ENCODE data around the genes FAM104A, FDXR and FADS6.

DNA sequence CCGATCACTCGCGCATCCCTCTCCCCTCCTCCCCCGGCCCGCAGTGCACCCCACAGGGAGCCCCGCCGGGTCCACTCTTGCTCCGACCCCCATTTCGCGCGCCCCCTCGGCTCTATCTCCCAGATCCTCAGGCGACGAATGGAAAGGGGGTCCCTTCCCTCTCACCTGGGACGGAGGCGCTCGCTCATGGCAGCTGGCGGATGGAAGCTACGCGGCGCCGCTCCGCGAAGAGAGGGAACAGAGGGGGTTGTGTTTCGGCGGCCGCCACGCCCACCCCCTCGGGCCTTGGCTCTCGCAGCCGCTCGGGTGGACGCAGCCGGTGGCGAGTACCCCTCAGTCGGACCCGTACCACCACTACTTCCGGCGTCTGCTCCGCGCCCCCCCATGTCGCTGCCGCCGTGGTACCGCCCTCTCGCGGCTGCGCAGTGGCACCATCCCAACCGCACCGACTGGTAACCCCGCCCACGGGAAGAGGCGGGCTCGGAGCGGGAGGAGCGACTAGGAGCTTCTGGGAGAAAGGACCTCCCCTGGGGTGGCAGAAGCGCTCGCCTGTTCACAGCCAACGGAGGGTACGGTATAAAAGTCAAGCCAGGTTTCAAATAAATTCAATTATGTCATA, at the start of gene FAM104A:
TSS of gene FAM104A (minus strand) at position 474 of the 619 bp plus-strand sequence.
- RRBS = 1% methylated on average over 4 of the region's 60 CpGs

- RRBS = no CpG with 5 or more reads among the region's 11 CpGs
These were observed 45.5 kb upstream of the CDC42EP4 start for GRCh38 chr17:73357210-73357745.

DNA sequence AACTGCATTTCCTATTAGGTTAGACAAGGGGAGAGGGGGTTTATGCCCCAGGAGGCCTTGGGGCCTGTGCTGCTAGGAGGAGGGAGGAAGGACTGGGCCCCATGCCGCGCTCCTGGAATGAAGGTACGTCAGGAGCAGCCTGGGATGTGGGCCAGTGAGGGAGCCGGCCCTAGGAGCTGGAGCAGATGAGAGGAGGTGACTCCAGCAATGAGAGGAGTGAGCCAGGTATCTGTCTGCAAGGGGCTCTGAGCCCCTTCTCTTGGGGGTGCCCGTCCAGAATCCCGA, 46.9 kb upstream of the CDC42EP4 start:
- RRBS = no CpG with 5 or more reads among the region's 6 CpGs

GRCh38 chr17:73493244-73493700, 151.0 kb downstream of the SDK2 start:
- RRBS = no CpG with 5 or more reads among the region's 10 CpGs

DNA sequence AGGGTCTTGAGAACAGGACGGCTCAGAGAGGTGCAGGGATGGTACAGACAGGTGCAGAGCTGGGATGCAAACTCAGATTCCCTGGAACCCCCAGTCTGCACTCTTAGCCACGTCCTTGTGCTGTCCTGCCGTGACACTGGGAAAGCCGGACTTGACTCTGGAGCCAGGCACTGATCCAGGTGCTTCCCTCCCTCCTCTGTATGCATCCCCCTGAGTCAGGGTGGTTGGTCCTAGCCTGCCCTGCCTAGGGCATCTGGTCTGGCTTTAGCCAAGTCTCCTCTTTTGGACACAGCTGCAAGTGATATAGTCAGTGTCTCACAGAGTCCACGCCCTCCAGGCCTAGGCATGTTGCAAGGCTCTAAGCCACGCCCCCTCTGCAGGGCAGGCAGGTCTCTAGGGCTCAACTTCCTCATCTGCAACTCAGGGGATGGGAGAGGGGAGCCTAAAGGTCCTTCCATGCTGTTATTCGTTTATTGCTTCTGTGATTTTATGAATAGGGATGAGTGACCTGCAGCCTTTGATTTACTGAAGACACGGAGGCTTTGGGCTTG, 97.3 kb downstream of the SDK2 start:
- RRBS = no CpG with 5 or more reads among the region's 8 CpGs

DNA sequence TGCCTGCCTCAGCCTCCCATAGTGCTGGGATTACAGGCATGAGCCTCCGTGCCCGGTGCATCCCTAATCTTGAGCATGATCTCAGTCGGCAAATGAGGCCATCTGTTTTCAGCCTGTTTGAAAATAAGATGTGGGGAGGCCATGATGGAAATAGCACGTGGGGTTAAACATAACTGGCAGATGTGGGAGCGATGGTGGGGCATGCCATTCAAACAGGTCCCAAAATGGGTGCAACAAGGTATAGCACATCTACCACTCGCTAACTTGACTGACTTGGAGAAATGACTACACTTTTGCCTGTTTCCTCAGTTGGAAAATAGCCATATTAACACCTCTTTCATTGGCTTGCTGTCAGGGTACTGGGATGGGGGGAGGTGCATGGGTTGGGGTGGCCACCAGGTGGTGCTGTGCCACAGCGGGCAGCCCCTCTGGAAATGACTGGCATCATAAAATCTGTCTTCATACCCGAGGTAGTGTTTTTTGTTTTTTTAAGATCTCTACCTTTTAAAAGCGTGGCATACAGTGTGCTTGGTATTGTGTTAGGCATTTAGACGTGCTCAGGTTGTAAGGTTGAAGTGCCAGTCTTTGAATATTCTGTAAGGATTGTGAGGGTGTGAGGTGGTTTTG, 3.1 kb upstream of the TTYH2 start:
- RRBS = no CpG with 5 or more reads among the region's 10 CpGs

DNA sequence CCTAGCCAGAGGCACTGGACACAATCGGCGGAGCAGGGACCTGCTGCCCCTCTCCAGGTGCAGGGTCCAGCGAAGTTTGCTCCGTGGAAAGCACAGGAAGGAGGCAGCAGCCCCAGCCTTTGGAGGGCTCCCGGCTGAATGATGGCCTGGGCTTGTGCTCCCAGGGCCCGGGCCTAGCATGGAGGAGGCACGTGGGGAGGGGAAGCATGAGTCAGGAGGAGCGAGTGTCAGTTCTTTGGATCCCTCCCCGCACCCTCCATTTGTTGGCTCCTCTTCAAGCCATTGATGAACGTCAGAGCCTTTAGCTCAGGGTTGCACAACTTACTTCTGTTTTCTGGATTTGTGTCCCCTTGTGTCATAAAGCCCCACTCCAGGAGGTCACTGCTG, 25.8 kb downstream of the TTYH2 start:
- RRBS = no CpG with 5 or more reads among the region's 10 CpGs

DNA sequence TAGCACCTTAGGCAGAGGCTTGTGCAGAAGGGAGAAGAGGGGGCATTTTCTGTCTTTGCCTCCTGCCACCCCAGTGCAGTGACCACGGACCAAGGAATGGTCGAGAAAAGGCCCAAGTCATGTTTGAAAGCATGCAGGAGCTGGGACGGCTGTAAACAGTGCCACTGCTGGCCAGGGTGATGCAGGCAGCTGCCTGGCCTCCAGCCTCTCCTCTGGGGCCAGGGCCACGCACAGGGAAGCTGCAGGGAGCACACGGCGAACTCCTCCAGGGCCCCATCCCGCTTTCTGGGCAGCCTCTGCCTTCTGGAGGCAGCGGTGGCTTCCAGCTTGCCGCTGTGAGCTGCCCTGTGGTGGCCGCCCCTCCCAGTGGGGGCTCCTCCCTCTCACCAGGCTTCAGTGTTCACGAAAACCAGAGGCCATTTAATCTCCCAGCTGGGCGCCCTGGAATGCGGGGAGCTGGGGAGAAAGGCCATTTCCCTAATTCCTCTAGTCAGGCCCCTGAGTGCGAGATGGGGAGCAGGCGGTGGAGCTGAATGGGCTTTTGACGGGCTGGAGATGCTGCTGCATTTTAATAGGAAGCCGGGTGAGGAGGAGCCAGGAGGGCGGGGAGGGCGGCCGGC, 28.8 kb upstream of the DNAI2 start:
- RRBS = 96% methylated on average over 3 of the region's 20 CpGs

DNA sequence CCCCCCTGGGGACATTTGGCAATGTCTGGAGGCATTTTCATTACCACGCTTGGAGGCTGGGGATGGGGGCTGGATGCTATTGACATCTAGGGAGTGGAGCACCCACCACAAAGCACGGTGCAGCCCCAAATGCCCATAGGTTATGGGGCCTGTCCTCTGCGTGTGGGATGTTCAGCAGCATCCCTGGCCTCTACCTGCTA, 17.9 kb upstream of the DNAI2 start:
- RRBS = no CpG with 5 or more reads among the region's 3 CpGs

- RRBS = no CpG with 5 or more reads among the region's 5 CpGs
These were observed 20.5 kb downstream of the GPR142 start for GRCh38 chr17:74387904-74388131.

DNA sequence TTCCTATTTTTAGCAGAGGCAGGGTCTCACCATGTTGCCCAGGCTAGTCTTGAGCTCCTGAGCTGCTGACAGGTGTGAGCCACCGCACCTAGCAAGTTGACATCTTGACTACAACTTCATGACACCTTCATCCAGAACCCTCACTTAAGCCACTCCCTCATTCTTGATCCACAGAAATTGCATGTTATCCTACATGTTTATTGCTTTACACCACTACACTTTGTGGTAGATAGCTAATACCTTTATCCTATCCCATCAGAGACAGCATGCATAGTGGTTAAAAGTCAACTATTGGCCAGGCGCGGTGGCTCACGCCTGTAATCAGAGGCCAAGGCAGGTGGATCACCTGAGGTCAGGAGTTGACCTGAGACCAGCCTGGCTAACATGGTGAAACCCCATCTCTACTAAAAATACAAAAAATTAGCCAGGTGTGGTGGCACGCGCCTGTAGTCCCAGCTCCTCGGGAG, 15.9 kb upstream of the GPRC5C start:
- RRBS = no CpG with 5 or more reads among the region's 7 CpGs

GRCh38 chr17:74427411-74427946, 4.4 kb upstream of the GPRC5C start:
- RRBS = no CpG with 5 or more reads among the region's 3 CpGs

GRCh38 chr17:74609915-74610823, 13.4 kb downstream of the CD300E start:
- RRBS = no CpG with 5 or more reads among the region's 4 CpGs

- RRBS = 1% methylated on average over 26 of the region's 74 CpGs
These were observed at the start of gene FDXR for GRCh38 chr17:74872814-74873851. Gene FDXR, minus strand, starts transcription at chr17:74872994.

- RRBS = 3% methylated on average over 12 of the region's 58 CpGs
These were observed at the start of gene FADS6 for GRCh38 chr17:74893475-74894107. Gene FADS6, minus strand, starts transcription at chr17:74893633.

- RRBS = no CpG with 5 or more reads among the region's 7 CpGs
These were observed 4.3 kb downstream of the CDR2L start for GRCh38 chr17:74991709-74992140.

DNA sequence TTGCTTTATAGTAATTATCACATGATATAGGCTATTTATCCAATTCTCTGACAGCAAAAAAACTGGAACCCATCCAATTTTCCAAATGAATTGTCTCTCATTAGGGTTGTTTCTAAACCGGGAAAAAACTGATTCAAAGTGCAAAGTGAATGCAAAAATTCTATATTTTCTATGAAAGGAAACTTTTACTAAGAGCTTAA, 5.5 kb upstream of the NT5C start:
- RRBS = no CpG with 5 or more reads among the region's 1 CpG

- RRBS = 5% methylated on average over 2 of the region's 42 CpGs
These were observed 929 bp downstream of the JPT1 start for GRCh38 chr17:75153140-75154025.

DNA sequence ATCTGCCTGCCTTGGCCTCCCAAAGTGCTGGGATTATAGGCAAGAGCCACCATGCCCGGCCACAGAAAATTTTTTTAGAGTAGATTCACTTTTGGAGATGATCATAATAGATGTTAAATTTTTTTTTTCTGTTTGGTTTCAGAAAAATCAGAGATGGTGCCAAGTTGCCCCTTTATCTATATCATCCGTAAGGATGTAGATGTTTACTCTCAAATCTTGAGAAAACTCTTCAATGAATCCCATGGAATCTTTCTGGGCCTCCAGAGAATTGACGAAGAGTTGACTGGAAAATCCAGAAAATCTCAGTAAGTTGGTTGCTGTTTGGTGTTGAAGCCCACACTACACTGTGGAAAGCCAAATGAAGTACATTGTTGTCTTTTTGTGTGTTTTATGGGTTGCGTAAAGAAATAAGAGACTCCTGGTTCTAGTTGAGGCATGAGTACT, 4.2 kb downstream of the NUP85 start:
- RRBS = no CpG with 5 or more reads among the region's 4 CpGs

DNA sequence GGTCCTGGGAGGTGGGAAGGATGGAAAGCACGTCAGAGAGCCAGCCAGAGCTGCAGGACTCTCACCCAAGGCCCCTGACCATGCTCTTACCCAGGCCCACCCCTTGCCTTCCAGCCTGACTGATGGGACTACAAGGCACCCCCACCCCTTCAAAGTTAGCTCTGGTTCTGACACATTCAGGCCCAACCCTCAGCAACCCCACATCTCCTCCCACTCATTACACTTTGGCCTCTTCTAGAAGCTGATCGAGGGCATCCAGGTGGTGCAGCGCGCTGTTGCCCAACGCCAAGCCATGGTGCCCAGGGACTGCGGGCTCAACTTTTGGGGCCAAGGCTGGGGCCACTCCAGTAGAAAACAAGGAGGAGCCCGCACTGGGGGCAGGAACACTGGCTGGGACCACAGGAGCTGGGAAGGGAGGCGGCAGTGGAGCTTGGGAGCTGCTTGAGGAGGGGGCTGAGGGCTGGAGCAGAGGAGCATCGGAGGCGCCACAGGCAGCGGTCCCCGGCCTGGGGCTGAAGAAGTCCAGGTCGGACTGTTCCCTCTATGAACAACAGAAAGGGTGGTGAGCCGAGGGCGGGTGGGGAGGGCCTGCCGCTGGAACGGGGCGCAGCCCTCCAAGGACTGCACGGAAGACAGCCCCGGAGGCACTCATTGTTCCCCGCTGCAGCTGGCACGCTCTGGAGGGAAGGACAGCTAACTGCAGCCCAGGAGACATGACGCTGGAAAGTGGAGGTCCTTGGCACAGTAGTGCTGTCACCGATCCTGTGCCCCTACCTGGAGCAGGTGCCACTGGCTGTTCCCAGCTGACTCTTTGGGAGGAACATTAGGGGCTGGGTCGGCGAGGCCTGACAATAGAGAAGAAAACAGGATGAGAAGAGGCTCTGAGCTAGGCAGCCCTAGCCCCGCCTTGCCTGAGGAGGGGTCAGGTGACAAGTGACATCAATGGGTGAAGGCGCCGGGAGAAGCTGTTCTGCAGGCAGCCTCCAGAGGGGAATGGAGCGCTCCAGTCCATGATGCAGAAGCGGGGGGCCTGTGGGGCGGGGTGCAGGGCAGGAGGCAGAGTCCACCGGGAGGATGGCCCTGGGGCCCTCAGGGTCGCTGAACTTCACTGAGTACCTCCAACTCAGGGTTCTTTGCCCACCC, 21.5 kb downstream of the GGA3 start:
- RRBS = no CpG with 5 or more reads among the region's 34 CpGs

Measured in PFSK-1 (cell line).